ENCODE measurements around the gene SHANK1.

DNA sequence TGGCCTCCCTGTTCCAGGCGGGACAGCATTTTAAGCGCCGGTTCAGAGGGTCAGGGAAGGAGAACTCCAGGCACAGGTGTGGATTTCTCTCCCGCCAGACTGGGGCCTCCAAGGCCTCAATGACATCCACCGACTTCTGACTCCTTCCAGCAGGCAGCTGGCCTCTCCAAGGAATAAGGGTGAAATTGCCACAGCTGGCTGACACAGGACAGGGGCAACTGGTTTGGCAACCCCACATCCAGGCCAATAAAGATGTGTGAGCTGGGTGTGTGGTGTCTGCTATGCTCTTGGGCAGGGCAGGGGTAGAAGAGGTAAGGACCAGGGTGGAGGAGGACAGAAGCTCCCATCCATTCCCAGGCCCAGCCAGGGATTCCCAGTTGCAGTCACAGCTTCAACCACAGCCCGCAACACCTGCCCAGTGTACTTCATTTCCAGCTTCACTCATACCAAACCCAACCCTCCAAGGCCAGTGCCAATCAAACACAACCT lies 22.6 kb downstream of the CPT1C start:
- PRO-cap, result no peak

DNA sequence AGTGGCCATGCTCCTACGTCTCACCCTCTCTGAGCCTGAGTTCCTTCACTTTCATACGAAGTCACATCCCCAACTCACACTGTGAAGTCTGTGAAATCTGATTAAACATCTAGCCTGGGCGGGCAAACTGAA lies 3.5 kb downstream of the FUZ start:
- PRO-cap, result bidirectional peak, plus-strand start outside the sequence, minus-strand start at position 24 of the sequence

- PRO-cap, result no peak
These were observed 17.6 kb downstream of the PNKP start for GRCh38 chr19:49849653-49850391.

DNA sequence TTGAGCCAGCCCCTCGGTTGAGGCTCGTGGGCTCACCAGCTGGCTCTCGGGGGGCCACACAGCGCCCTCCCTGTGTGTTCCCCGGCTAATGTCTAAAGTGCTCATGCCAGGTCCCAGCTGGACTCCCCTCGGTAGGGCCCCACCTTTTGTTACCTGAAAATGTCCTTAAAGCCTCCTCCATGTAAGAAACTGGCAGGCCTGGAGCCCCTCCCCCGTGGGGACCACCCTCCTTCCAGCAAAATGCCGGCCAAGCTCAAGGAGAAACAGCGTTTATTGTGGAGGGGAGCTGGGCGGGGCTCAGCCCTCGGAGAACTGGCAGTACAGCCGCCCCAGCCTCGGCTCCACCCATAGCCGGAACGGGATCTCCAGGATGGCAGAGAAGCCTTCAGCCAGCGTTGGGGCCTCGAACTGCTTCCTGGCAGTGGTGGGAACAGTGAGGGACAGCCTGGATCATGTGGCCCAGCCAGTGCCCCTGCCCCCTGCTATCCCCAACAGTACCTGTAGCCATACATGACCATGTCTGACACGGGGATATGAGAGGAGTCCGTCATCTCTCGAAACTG lies 6.3 kb downstream of the PNKP start:
- PRO-cap, result no peak

- PRO-cap, result no peak
These were observed 4.9 kb downstream of the PNKP start for GRCh38 chr19:49862475-49862853.

DNA sequence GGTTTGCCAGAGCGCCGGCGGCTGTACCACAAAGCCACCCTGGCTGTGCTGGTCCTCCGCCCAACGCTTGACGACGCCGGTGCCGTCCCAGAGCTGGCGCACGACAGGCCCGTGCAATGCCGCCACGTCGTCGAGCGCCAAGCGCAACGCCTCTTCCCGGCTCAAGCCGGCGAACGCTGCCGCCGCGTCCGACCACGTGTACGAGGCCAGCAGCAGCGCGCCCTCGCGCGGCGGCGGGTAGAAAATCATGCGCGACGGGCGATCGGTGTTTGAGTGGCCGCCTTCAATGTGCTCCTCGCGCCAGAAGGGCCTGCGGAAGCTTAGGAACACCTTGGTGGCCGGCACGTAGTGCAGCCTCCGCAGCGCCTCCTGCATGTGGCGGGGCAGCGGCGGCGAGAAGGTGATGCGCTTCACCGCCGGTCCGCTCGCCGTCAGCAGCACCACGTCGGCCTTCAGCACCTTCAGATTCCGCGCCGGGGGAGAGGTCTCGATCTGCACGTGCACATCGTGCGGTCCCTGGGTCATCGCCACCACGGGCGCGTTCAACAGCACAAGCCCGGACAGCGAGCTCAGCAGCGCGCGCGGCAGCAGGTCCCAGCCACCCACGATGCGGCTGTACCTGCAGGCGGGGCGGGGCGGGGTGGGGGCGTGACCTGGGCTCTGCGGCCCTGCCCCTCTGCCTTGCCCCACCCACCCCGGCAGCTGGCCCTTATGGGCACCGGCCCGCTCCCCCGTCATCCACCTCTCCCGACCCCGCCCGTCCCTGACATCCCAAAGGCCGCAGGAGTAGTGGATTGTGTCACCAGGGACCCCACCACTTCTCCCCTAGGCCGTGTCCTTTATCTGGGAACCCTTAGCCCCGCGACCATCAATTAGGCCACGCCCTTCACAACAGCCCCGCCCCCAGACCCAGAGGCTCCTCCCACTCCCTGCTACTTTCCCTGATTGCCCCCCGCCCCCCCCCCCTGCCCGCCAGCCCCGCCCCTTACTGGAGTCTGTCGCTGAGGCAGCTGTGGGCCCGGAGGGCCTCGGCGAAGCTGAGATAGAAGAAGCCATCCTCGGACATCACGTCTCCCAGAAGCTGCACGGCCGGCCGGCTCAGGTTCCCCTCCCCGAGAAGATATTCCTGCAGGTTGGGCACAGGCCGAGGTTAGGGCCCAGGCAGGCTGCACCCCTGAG lies 6.3 kb downstream of the IL4I1 start:
- PRO-cap, result no peak

DNA sequence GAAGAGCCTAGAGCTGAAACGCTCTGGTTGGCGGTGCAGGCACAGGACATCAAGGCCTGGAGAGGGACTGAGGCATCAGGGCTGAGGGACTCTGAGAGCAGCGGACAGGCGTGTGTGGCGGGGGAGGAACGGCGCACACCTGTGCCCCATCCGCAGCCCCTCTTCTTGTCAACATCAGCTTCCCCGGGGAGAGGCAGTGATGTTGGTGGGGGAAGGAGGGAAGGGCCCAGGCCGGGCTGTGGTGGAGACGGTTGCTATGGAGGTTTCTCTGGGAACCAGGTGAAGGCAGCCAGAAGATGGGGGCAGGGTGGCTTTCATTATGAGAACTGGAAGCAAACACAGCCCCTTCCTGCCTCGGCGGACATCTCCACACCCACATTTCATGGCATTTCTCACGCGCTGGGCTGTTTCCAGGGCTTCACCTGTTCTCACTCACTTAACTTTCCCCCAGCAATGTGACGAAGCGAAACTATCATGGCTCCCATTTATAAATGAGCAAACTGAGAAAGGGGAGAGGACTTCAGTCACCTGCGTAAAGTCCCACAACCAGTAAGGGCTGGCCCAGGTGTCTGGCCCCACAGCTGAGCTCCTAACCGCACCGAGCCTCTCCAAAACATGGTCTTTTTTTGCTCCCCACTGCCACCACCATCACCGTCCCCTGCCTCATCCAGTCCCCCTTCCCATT lies 8.1 kb upstream of the ATF5 start:
- PRO-cap, result no peak

GRCh38 chr19:49930376-49931639 lies 1.5 kb upstream of the NUP62 start:
- PRO-cap, result no peak

DNA sequence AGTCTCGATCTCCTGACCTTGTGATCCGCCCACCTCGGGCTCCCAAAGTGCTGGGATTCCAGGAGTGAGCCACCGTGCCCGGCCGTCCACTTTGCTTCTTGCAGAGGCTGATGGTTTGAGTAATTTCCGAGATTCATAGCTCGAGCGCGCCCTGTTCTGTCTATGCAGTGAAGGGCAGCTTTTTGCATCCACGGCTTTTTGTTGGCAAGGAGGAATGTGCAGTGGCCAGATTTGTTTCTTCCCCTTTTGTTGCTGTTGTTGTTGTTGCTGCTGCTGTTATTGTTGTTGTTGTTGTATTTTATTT lies 64.1 kb downstream of the IZUMO2 start:
- PRO-cap, result no peak

DNA sequence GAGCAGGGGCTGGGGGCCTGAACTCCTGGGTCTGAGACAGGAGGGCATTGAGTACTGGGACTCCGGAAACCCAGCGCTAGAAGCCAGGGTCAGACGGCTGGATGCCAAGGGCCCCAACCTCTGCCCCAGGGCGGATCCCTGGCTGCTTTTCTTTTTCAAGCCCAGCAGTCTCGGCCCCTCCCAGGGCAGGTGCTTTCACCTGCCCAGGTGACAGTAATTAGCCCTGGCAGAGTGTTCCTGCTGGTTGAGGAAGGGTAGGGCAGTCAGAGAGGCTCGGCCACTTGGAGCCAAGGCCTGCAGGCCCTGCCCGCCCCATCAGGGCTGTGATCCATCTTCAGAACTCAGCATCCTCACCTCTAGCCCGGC lies 2.4 kb downstream of the MYH14 start:
- PRO-cap, result no peak

GRCh38 chr19:50275763-50276276 lies 53.4 kb downstream of the KCNC3 start:
- PRO-cap, result no peak

DNA sequence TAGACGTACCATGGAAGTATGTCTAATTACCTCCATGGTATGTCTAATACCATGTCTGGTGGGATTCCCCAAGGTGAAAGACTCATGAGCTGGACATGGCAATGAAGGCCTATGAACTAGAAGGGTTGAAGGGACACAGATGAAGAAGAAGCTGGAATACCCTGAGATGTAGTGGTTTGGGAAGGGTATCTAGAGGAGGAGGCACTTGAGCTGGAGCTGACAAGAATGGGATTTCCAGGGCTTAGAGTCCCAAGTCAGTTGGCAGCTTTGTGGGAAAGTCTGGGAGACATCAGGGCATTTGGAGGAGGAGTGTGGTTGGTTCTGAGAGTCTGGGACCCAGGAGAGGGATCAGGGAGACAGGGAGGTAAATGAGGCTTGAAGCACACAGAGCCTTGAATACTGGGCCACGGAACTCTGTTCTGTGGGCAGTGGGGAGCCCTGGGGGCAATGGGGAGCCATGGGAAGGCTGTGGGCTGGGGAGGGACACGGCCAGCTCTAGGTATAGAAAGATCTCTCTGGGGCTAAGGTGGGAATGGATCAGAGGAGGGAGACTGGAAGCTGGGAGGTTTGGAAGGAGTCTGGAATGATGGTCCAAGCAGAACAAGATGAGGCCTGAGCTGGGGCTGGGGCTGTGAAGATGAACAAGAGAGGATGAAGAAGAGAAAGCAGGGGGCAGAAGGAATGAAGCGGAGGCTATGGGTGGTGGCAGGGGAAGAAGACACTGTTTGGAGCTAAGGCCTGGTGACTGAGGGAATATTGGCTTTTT lies 24.4 kb downstream of the KCNC3 start:
- PRO-cap, result no peak

GRCh38 chr19:50311828-50312675 lies 17.1 kb downstream of the KCNC3 start:
- PRO-cap, result no peak

GRCh38 chr19:50341029-50341272 lies 11.8 kb upstream of the KCNC3 start:
- PRO-cap, result no peak

- PRO-cap, result no peak
These were observed 2.6 kb downstream of the NAPSA start for GRCh38 chr19:50362697-50363414.

GRCh38 chr19:50414683-50415015 lies 4.1 kb upstream of the SPIB start:
- PRO-cap, result no peak

DNA sequence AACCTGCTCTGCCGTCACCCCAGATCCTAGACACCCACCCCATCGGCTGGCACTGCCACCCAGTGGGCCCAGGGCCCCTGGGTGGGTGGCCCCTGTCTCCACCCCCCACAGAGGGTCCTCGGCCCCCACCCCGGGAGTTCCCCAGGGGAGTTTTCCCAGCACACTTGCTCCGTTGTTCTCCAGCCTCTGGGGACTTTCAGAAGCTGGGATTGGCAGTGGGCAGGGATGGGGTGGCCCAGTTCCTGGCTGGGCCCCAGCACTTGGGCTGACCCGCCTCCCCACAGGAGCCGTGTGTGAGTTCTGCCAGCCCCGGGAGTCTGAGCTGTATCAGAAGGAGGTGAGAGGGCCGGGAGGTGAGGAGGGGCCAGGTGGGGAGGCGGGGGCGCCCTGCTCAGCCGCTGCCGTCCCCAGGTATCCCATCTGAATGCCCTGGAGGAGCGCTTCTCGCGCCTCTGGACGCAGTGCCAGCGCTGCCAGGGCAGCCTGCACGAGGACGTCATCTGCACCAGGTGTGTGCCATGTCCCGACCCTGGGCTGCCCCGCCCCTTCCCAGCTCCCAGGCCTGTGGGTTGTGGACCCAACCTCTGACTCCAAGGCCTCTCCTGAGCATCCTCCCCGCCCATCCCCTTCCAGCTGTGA lies 1.9 kb upstream of the SPIB start:
- PRO-cap, result no peak

DNA sequence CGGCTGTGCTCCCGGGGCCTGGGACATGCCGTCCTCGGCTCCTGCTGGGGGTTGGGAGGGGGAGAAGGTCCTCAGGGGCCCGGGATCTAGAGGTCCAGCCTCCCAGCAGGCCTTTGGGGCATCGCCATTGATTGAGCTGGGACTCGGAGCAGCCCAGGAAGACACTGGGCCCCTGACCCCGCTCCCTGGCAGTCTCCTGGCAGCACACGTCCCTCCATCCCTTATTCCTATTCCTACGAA lies 666 bp downstream of the JOSD2 start:
- PRO-cap, result no peak

GRCh38 chr19:50657682-50658837 lies 8.8 kb downstream of the C19orf81 start:
- PRO-cap, result bidirectional peak, plus-strand start at chr19:50658164, minus-strand start at chr19:50658103; unidirectional peak, plus-strand start at chr19:50658489

GRCh38 chr19:50719547-50719929 lies at the start of gene SHANK1:
TSS of gene SHANK1 (minus strand) at chr19:50719802.
- PRO-cap, result unidirectional peak, minus-strand start at chr19:50719779

Measured in paraaortic lymph node (tissue), 1 donor.